ENCODE data around the genes DDX17, CBY1 and MGAT3.

GRCh38 chr22:38492835-38493304 is 13.2 kb downstream of the DDX17 start:
- RRBS = no CpG with 5 or more reads among the region's 7 CpGs

GRCh38 chr22:38498011-38498232 is 8.2 kb downstream of the DDX17 start:
- RRBS = no CpG with 5 or more reads among the region's 3 CpGs

GRCh38 chr22:38506131-38506416 is at the start of gene DDX17:
Gene DDX17, minus strand, starts transcription at chr22:38506311.
- RRBS = no CpG with 5 or more reads among the region's 37 CpGs

- RRBS = 2% methylated on average over 32 of the region's 73 CpGs
Observed at GRCh38 chr22:38656196-38657167, at the start of gene CBY1. Gene CBY1, plus strand, starts transcription at chr22:38656638.

DNA sequence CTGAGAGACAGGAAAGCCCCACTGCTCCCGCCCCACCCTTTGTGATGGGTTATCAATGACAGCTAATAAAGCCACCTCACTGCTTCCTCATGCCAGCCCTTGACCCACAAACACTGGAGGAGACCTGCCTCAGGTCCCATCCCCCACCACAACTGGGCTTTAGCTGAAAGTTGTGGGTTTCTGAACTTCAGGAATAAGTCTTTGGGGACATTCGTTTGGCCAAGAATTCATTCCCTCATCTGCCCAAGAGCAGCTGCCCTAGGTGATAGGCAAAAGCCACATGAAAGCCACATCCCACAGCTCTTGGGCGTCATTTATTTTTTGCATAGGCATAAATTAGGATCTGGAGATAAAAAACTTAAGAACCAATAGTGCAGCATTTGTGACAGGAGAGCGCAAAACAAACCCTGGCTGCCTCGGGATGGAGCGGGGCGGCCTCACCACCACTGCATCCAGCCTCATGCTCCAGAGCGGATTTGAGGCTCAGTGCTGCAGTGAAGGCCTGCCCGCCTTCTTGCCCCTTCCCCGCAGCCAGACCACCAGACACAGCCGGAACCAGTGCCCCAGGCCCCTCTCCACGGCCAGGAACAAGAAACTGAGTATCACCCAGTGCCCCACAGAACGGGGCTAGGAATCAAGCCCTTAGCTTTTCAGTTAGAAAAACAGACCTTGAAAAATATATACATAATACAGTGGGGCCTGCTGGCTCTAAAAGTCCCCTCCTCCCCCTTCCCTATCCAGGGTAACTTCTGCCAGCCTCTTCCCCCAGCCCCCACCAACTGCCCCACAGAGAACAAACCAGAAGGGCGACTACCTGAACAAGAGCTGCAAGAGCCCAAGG is 21.1 kb downstream of the SUN2 start:
- RRBS = no CpG with 5 or more reads among the region's 14 CpGs

GRCh38 chr22:38927004-38927632 is 30.3 kb upstream of the APOBEC3A start:
- RRBS = 83% methylated on average over 3 of the region's 38 CpGs

- RRBS = no CpG with 5 or more reads among the region's 12 CpGs
Observed at GRCh38 chr22:38973142-38973591, 9.0 kb upstream of the APOBEC3B start.

- RRBS = no CpG with 5 or more reads among the region's 7 CpGs
Observed at GRCh38 chr22:39003143-39003610, 10.9 kb upstream of the APOBEC3C start.

- RRBS = no CpG with 5 or more reads among the region's 5 CpGs
Observed at GRCh38 chr22:39077420-39077719, 295 bp downstream of the APOBEC3G start.

DNA sequence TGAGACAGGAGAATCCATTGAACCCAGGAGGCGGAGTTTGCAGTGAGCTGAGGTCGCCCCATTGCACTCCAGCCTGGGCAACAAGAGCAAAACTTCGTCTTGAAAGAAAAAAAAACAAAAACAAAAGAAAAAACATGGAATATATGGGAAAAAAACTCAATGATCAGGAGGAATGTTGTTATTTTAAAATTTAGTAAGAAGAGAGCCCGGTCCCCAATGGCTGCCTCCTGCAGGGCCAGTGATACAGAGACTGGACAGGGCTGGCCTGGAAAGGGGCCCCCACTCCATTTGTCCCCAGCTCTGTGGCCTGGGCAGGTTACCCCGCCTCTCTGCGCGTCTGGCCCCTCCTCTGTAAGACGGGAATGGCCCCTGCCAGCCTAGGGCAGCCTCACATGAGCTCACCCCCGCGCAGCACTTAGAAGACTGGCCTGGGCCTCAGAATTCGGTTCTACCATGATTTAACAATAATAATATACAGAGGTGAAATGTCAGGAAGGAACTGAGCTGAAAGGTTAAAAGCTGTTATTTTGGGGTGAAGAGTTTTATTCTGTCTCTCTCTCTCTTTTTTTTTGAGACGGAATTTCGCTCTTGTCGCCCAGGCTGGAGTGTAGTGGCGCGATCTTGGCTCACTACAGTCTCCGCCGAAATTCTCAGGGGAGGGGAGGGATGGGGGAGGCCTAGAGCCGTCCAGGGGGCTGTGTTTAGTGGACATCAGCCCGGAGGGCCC is 1.2 kb downstream of the APOBEC3G start:
- RRBS = no CpG with 5 or more reads among the region's 20 CpGs

- RRBS = no CpG with 5 or more reads among the region's 6 CpGs
Observed at GRCh38 chr22:39099474-39099923, 2.5 kb downstream of the APOBEC3H start.

- RRBS = no CpG with 5 or more reads among the region's 13 CpGs
Observed at GRCh38 chr22:39117427-39118164, 20.6 kb downstream of the APOBEC3H start.

GRCh38 chr22:39153626-39153911 is 1.1 kb upstream of the CBX7 start:
- RRBS = no CpG with 5 or more reads among the region's 5 CpGs

DNA sequence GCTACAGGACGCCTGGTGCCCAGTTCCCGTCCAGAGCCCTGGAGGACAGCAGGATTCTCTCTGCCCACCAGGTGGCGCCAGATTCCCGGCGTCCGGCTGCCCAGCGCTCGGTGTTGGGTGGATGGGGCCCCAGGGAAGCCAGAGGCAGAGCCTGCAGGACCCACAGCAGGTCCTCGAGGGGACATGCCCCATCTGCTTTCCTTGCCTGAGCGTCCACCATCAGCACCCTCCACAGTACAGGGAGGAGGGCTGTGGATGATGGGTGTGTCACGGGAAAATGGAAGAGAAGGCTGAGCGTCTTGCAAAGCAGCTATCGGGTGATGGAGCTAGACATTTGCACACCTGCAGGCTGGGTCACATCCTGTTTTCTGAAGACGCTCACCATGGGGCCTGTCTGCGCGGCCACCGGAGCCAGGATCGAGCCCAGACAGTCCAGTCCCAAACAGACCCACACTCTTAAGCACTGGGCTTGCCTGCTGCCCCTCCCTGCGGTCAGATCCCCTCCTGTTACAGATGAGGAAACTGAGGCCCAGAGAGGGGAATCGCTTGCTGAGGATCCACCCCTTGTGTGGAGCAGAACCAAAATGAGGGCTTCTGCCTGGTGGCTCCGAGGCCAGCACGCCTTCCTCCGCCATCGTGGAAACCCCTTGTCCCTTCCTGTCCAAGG is 18.6 kb upstream of the CBX7 start:
- RRBS = 3% methylated on average over 2 of the region's 24 CpGs

DNA sequence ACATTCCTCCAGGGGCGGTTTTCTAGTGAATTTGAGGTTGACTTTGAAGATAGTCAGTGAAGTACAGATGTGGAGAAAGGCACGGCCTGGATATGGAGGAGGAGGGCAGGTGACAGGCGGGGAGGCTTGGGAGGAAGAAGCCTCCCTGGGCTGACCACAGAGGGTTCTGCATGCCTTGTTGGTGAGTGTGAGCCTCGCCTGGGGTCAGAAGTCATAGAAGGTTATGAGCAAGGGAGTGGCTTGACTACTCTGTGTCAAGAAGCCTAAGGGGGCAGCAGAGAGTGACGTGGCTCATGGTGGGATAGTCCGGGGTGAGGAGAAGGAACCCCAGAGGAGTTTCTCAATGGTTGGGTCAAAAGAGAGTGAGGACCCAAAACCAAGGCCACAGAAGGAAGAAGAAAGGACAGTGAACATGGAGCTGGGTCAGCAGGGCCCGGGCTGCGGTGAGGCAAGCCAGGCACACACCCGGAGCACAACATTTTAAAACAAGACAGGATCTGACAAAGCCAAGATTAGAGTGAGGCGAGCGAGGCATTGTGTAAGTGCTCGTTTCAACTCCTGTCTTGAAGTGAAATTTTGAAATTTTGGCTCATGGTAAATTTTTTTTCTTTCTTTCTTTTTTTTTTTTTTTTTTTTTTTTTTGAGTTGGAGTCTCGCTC is 32.0 kb downstream of the PDGFB start:
- RRBS = 50% methylated on average over 2 of the region's 13 CpGs

GRCh38 chr22:39237261-39237846 is 7.4 kb downstream of the PDGFB start:
- RRBS = 3% methylated on average over 4 of the region's 18 CpGs

DNA sequence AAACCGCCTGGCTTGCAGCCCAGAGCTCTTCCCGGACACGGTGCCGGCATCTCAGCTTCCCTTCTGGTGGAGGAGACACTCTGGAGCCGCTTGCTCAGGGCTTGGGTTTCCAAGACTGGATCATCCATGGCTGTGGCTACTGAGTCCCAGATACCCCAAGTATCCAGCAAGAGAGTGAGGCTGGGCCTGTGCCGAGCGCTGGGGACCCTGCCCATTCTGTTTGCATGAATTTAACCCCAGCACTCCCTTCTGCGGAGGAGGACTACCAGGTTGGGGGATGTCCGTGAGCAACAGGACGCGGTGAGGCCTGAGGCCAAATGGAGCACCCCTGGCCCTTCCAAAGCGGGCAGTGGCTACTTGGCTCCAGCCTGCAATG is 33.5 kb upstream of the PDGFB start:
- RRBS = no CpG with 5 or more reads among the region's 12 CpGs

- RRBS = no CpG with 5 or more reads among the region's 6 CpGs
Observed at GRCh38 chr22:39286713-39287062, 32.7 kb downstream of the RPL3 start.

DNA sequence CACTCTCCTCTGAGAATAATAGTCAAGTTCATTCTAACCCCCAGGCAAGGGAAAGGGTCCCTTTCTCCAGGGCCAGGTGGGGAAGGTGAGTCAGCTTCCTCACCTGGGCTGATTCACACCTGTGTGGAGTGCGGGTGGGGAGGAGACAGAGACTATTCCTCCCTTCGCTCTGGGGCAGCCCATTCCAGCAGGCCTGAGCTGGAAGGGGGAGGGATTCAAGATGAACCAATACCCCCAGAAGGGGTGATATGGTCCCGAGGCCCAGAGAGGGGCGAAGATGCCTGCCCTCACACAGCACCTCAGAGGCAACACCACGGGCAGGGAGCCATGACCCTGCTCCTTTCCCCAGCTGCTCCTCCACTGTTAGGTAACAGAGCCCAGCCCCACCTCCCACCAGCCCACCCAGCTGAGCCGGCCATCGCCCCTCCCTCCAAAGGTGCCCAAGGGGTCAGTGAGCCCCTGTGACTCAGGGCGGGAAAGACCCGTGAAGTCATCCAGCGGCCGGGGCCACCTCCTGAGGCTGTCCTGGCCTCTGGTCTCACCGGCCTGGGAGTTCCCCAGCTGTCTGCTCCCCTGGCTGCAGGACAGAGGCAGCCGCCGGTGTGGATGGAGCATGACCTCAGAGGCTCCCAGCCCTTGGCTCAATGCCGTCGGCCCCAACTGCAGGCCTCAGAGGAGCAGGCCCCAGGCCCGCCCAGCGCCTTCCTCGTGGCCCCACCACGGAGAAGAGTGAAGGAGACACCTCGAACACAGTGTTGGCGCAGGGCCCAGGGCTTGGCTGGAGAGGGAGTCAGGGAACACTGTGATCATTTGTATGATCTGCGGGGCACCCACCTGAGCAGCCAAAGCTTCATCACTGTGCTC is 28.8 kb downstream of the RPL3 start:
- RRBS = 38% methylated on average over 9 of the region's 23 CpGs

GRCh38 chr22:39456682-39457595 is at the start of gene MGAT3:
Gene MGAT3, plus strand, starts transcription at chr22:39457012.
- RRBS = 49% methylated on average over 52 of the region's 138 CpGs